ENCODE measurements around a stretch of chr1.

- PRO-cap = unidirectional peak, plus-strand start at chr1:230859645
Measured at GRCh38 chr1:230858661-230859940, 9.2 kb downstream of the C1orf198 start.

- PRO-cap = no peak
Measured at GRCh38 chr1:230938115-230938947, 40.3 kb downstream of the TTC13 start.

- PRO-cap = no peak
Measured at GRCh38 chr1:230999712-231000764, 21.1 kb downstream of the ARV1 start.

GRCh38 chr1:231040569-231040903, 482 bp upstream of the FAM89A start:
- PRO-cap = no peak

DNA sequence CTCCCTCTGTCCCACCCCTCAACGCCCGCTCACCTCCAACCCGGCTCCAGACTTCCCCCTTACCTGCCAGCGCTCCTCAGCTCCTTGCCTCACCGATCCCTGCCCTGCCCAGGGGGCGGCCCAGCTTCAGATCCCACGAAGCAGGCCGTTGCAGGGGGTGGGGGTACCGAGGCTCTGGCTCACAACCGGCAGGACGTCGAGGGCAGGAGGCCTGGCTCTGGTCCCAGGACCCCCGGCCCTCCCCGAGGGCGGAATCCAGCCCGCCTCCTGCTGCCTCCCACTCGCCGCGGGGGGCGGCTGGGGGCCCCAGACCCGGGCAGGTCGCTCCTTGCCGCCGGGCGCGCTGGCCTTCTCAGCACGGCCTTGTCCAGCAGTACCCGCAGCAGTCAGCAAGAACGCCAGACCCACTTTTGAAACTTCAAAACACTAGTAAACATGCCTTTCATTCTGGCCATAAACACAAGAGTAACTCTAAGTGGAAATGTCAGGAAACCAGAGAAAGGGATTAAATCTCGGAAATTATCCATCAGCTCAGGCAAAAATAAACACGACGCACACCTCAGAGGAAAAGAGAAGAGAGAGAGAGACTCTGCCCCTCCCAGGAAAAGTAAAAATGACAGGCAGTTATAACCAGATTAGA, 970 bp upstream of the FAM89A start:
- PRO-cap = no peak

DNA sequence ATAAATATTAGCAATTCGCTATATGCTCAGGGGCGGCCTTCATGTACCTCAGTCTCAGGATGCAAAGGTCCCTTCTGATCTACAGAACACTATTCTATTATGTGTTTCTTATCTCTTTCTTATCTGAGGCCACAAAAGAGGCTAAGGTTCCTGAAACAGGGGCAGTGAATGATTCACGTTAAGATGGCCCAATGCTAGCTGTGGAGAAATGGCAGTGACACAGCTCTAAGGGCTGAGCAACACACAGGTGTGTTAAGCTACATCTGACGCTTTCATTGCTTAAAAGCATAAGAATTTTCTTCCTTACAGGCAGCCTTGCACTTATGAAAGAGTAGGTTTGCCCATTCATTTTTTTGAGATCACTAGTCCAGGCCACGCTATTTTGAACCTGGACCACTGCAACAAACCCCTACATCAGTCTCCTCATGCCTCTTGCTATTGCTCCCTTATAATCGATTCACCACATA, 6.8 kb downstream of the C1orf131 start:
- PRO-cap = no peak

GRCh38 chr1:231366001-231366788, 28.1 kb downstream of the SPRTN start:
- PRO-cap = no peak

DNA sequence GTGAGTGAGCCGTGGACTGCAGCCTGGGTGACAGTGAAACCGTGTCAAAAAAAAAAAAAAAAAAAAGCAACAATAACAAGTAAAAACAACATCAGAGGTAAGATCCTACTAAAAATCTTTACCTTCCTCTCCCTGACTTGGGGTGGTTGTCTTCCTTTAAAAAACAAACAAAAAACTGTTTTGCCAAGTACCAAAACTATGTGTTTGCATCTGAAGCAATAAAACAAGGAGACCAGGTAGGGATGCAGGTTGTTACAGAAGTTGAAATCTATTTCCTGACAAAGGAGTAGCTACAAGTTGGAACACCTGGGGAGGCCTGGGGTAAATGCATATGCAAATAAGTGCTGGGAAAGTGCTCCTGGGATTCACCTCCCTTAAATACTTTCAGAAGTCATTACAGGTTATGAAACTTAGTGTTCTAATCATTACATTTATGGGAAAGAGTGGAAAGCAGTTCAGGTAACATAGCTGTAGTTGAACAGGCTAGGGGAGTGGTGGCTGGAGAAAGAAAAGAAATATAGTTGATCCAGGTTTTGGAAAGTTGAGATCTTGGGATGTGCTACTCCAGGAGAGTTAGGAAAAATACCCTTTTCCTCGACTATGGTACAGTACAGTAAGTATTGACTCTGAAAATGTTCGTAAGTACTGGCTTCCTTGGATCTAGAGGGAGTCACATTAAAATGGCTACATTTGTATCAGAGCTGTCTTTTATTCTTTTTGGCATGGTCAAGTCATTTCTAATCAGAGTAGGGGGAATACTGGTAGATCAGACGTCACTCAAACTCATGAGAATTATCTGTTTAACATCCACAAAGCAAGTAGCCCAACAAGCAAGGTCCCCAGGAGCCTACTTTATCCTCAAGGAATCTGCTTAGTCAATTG, 1.8 kb upstream of the TSNAX start:
- PRO-cap = no peak

DNA sequence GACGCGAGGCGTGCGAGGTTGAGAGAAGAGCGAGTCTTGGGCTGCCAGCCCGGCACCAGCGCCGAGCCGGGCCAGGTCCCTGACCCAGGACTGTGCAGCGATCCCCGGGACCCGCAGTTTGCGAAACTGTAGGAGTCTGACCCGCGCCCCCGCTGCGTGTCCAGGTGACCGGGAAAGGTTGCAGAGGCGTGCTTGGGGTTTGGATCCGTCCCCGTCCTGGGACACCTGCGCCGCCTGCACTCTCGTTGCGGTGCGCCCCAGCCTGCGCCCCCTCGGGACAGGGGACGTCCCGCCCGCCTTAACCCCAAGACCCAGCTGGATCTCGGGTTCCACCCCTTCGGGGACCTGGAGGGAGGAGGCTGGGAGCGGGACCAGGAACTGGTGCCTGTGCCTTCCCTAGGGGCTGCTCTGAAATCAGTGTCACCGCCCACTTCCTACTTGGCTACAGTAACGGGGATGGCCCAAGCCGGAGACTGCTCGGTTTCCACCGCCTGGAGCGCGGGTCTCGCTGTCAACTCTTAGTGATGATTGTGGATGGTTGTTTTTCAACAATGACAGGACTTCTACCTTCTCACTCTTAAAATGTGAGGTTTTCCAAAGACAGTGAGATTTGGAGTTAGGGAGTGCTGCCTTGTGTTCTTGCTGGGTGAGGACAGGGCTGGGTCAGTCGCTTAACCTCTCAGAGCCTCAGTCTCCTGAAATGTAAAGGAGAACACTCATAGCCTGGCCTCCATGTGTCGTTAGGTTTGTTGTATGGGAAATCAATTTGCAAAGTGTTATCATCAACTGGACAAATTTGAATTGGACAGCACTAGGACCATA, 695 bp downstream of the DISC1 start:
- PRO-cap = bidirectional peak, plus-strand start at position 447 of the sequence, minus-strand start at position 361 of the sequence

- PRO-cap = no peak
Measured at GRCh38 chr1:231684672-231685354, 58.2 kb downstream of the DISC1 start.

- PRO-cap = no peak
Measured at GRCh38 chr1:231834479-231835067, 208.0 kb downstream of the DISC1 start.

DNA sequence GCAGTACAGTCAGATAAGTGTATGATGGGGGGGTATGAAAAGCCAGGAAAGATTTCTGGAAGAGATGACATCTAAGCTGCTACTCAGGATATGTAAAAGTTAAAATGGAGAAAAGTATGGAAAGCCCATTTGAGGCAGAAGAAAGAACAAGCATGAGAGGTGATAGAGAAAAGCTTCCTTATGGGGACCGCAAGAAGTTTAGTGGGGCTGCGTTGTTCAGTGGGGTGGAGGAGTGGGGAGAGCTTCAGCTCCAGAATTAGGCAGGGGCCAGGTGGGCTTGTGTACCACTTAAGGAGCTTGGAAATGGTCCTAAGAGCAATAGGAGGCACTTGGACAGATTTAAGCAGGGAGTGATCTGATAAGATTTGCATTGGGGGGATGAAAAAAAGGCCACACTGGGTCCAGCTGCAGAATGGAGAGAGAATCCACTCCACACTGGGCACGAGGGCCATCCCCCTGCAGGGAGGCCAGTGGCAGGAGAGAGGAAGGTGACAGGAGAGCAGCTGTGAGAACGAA, 216.6 kb downstream of the DISC1 start:
- PRO-cap = no peak

DNA sequence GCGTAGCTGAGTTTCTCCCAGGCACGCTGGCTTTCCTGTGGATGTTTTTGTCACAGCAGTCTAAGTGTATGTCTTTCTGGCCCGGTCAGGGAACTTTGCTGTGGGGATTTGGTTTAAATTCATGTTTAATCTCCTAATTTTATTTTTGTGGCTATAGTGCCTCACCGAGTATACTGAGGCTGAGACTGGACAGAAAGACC, 292.7 kb downstream of the DISC1 start:
- PRO-cap = no peak

DNA sequence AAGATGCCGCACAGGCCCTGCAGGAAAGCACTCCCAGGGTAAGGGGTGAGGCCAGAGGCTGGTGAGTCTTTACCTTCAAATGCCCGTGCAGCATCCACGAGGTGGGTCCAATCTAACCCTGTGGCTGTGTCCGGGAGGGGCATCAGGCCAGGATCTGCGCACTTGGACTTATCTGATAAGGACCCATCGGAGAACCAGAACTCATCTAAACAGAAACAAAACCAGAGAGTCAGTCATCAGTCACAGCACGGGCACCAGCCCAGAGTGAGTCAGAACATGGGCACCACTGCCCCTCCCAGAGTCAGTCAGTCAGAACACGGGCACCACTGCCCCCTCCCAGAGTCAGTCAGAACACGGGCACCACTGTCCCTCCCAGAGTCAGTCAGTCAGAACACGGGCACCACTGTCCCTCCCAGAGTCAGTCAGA, 214.5 kb downstream of the SIPA1L2 start:
- PRO-cap = no peak

- PRO-cap = no peak
Measured at GRCh38 chr1:232431939-232432736, 197.8 kb downstream of the SIPA1L2 start.

GRCh38 chr1:232492926-232493950, 136.7 kb downstream of the SIPA1L2 start:
- PRO-cap = unidirectional peak, minus-strand start at chr1:232493132

DNA sequence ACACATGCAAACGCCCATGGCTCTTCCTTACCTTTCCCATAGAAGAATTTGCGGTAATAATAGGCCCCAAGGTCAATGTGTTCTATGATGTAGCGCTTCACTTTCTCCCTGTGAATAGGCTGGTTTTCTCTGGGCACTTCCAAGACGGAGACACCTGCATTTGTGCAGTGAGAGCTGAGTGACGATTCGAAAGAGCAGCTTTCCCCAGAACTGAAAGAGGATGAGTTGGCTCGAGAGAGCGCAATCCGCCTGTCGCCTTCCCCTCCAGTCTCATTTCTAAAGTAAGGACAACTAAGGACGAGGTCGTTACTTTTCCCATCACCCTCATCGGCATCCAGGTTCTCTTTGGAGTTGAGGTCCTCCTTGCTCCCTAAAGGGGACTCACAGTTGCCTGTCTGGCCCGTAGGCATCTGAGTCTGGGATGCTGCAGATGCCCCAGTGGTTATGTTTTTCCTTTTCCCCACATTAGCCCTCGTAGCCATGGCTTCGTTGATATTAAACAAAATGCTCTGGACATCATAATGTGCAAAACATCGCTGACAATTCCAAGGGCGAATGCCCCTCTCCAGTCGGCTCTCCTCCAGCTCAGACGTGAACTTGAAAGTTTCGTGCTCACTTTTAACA, 116.0 kb downstream of the SIPA1L2 start:
- PRO-cap = no peak

- PRO-cap = no peak
Measured at GRCh38 chr1:232542747-232543177, 87.2 kb downstream of the SIPA1L2 start.

DNA sequence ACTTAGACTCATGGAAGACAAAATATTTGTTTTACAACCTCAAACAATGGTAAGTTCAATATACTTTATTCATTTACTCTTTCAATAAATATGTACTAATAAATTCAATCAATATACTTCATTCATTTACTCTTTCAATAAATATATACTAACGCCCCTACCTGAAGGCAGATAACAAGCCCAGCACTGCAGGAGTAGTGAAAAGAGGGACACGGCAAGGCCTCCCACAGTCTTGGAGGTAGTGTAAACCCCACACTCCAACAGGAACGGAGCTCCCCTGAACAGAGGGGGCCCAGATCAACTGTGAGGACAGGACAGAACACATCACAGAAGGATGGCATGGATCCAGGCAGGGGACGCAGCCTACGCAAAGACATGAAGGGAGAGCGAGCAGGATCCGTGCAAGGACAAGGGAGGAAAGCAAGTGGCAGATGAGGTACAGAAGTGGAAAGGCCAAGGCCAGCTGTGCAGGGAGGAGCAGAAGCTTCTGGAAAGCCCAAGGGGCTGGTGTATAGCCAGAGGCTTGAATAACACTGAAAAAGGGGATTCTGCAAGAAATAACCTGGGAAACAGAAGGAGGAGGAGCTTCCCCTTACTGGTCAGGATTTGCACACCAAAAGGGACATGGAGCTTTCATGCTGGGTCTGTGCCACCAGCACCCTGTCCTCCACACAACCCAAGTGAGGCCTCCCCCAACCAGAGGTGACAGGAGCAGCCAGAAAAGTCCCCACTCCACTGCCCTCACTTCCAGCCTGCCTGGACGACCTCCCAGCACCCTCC, 81.3 kb downstream of the SIPA1L2 start:
- PRO-cap = no peak

- PRO-cap = no peak
Measured at GRCh38 chr1:232589793-232590426, 40.0 kb downstream of the SIPA1L2 start.

Data from left colon (tissue), 1 donor.